ENCODE measurements around a stretch of chr11.

- PRO-cap: no peak
Measured at GRCh38 chr11:77991020-77991454, 3.4 kb downstream of the INTS4 start.

DNA sequence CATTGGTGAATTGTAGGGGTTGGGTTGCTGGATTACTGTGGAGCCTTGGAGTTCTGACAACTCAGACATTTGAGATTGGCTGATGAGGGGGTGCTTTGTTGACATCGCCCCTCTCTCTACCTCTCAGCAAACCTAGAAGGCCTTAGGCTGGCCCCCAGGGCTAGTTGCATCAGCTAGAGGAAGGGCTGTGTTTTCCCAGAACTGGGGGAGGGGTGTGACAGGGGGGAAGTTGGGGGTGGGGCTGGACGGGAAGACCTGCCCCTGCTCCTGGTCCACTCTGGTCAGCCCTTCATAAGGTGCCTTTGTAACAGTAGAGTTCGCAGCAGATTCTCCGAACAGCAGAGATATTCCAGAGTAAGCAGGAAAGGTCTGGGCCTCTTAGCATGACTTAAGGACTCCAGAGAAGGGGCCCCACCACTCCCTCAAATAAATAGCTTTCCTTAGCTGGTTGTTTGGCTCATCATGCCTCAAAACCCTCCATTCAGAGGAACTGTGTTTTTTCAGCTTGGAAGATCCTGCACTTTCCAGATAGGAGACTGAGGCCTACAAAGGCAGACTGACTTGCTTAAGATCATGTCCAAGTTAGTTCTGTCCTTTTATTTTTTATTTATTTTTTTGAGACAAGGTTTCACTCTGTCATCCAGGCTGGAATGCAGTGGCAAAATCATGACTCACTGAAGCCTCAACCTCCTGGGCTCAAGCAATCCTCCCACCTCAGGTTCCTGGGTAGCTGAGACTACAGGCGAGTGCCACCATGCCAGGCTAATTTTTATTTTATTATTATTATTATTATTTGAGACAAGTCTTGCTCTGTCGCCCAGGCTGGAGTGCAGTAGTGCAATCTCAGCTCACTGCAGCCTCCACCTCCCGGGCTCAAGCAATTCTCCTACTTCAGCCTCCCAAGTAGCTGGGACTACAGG lies 12.3 kb upstream of the THRSP start:
- PRO-cap: no peak

- PRO-cap: no peak
Measured at GRCh38 chr11:78168123-78168477, 20.3 kb downstream of the KCTD21 start.

DNA sequence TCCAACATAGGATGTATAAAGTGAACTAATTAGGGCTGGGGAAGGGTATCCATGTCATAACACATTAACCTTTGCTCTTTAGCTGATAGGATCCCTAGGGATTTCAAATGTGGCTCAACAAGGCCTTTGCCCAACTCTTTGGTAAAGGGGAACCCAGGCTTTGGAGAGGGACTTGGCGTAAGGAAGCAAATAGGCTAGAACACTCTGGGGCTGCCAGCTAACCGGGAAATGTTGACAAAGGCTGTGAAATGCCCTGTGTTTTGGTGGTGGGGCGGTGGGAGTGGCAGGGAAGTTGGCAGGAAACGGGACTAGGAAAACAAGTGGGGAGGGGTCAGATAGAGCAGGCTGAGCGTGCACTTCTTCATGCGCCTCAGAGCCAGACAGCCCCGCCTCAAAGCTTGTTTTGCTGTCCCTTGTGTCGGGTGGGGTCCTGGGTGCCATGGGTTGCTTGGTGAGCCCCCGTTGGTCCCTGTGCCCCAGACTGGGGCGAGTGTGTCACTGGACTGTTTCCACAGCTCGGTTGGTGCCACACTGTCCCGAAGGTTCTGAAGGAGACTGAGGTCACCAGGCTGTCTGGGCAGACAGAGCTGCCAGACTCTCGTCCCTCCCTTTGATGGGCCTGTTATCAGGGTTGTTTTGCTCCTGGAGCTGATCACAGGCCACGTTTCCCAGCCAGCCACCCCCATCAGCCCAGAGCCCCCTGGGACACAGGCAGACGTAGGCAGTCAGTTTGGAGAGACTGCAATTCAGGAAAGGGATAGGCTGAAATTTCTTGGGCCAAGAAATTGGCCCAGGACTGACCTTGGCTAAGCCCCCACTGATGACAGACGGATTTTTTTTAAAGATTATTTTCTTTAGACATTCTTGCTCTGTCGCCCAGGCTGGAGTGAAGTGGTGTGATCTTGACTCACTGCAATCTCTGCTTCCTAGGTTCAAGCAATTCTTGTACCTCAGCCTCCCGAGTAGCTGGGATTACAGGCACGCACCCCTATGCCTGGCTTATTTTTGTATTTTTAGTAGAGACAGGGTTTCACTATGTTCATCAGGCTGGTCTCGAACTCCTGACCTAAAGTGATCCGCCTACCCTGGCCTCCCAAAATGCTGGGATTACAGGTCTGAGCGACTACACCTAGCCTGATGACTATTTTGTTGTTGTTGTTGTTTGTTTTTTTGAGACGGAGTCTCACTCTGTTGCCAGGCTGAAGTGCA lies 19.5 kb downstream of the KCTD21 start:
- PRO-cap: unidirectional peak, minus-strand start at position 612 of the sequence; unidirectional peak, minus-strand start at position 690 of the sequence

DNA sequence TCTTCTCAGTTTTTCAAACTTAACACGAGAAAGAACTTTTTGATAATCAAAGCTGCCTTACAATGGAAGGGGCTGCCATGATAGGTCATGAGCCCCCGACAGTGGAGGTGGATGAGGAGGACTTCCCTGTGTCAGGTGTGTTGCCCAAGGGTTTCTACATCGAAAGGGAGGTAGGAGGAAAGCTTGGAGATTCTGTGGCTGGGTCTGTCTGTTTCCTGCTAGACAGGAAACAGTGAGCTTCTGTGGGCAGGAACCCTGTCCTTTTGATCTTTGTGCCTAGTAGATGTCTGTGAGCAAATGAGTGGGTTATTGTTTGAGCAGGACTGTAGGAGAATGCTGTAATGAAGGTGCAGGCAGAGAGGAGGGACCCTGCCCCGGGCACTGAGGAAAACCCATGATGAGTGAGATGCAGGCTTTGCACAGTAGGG lies 13.9 kb downstream of the USP35 start:
- PRO-cap: no peak

DNA sequence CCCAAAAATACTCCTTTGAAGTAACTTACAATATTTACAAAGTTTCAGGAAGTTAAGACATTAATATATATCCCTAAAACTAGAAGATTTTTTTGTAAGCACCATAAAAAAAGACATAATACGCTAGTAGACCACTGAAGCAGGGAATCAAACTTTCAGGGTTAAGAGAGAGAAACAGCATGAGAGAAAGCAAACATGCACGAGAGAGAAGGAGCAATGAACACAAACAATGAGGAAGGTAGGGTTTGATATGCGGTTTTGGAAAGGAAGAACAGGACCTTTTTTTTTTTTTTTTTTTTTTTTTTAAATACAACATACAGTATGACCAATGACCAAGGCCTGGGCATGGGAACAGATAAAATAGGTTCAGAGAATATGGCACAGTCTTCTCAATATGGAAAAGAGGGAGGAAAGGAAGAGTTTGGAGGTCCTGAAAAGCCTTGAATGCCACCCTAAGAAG lies 100.8 kb downstream of the USP35 start:
- PRO-cap: no peak

DNA sequence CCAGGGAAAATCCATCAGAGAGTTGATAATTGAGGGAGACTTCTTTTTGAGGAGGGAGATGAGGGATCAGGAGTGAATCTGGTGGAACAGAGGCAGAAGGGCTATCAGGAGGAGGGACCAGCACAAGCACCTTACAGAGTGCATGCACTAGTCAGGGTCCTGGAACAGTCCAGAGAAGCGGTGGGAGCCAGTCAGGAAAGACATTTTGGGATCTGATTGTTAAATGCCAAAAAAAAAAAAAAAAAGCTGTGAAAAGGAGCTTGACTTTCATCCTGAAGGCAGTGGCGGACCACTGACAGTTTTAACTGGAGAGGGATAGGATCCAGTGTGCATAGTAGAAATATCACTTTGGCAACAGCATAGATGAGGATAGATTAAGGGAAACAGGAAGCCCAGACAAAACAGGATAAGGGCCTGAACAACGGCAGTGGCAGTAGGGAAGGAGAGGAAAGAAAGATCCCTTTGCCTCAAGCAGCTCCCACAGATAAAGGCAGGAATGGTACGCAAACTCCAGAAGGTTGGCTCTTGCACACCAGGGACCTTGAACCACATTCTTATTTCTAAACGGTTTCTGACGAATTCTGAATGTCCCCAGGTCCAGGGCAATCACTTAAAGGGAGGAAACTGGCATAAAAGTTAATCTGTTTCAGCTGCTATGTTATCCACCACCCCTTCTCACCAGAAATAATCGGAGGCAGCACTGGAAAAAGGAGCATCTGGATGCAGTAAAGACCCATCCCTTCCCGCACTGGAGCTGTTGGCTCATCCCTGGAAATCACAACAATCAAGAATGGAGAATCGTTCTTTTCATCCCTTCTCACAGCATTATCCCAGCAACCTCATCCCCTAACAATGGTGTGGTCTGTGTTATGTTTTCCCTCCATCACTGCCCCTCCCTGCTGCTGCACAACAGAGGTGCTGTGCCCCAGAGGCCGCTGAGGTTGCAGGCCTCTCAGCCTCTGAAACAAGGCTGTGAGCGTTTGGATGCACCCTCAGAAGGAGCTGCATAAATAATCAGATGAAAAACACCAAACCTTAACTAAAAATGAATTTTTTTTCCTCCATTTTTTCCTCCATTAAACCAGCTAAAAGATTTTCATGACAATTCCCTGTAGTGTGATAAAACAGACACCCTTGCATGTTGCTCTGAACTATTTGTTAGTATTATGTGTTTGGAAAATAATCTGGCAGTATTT lies 99.1 kb downstream of the GAB2 start:
- PRO-cap: no peak

- PRO-cap: no peak
Measured at GRCh38 chr11:78374862-78375225, 42.8 kb downstream of the GAB2 start.

- PRO-cap: no peak
Measured at GRCh38 chr11:78392711-78393489, 24.7 kb downstream of the GAB2 start.

GRCh38 chr11:78560641-78561282 lies 13.9 kb downstream of the NARS2 start:
- PRO-cap: unidirectional peak, plus-strand start at chr11:78561039

DNA sequence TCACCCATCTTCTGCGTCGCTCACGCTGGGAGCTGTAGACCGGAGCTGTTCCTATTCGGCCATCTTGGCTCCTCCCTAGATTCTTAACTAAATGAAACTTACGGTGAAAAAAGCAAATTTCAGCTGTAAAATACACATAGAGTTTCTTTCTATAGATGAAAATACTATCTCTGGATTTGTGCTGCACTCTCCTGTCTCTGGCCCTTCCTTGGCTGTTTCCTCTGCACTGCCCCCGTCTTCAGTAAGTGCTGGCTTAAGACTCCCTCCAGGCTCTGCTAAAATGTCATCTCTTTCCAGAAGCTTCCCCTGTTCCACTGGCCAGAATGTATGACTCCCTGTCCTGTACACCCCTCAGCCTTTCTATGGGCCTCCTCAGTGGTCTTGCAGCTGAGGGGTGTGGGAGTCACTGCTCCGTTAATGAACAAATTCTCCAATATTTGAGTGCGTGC lies 109.1 kb upstream of the NARS2 start:
- PRO-cap: no peak

GRCh38 chr11:78801100-78801802 lies 226.6 kb upstream of the NARS2 start:
- PRO-cap: bidirectional peak, plus-strand start at chr11:78801457, minus-strand start at chr11:78801322

- PRO-cap: no peak
Measured at GRCh38 chr11:79655696-79656165, 214.9 kb upstream of the TENM4 start.

GRCh38 chr11:81709802-81710039 lies 1023.9 kb downstream of the FAM181B start:
- PRO-cap: no peak

DNA sequence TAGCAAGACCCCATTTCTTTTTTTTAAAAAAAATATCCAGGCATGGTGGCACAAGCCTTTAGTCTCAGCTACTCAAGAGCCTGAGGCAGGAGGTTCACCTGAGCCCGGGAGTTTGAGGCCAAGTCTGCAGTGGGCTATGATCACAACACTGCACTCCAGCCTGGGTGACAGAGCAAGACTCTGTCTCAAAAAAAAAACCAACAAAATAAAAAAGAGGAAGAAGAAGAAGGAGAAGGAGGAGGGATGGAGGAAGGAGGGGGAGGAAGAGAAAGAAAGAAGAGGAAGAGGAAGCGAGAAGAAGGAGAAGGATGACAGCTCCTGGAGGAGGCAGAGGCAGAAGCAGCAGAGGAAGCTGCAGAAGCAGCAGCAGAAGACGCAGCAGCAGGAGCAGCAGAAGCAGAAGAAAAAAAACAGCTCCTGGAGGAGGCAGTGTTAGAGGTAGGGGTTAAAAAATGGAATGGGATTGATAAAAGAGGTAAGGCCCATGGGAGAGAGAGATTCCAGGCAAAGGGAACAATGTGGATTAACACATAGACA lies 11.0 kb downstream of the PRCP start:
- PRO-cap: unidirectional peak, plus-strand start at position 336 of the sequence; unidirectional peak, plus-strand start at position 357 of the sequence

- PRO-cap: bidirectional peak, plus-strand start at chr11:83034104, minus-strand start at chr11:83034079
Measured at GRCh38 chr11:83033865-83034751, 37.6 kb downstream of the RAB30 start.

DNA sequence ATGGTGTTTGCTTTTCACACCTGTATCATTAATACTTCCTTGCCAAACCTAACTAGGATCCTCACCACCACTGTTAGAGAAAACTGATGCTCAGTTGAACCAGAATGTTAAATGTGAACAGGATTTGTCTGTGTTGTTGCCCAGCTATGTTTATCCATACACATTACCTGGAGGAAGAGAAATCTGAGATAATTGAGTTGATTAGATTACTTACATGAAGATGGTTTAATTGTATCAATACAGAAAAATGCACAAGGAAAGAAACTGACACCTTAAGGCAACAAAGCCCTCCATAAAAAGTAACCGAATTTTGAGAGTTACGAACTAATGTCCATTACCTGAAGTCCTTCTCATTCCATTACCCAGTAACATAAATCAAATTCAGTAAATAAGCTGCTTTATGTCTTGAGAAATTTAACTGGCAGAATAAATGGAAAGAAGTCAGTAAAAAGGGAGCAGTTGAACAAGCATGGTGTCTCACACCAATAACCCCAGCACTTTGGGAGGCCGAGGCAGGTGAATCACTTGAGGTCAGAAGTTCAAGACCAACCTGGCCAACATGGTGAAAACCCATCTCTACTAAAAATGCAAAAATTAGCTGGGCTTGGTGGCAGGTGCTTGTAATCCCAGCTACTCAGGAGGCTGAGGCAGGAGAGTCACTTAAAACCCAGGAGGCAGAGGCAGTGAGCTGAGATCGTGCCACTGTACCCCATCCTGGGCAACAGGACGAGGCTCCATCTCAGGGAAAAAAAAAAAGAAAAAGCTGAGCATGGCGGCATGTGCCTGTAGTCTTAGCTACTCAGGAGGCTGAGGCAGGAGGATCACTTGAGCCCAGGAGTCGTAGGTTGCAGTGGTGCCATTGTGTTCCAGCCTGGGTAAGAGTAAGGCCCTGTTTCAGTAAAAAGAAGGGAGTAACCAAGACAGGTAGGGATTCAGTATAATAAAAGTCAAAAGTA lies 7.7 kb upstream of the RAB30 start:
- PRO-cap: no peak

DNA sequence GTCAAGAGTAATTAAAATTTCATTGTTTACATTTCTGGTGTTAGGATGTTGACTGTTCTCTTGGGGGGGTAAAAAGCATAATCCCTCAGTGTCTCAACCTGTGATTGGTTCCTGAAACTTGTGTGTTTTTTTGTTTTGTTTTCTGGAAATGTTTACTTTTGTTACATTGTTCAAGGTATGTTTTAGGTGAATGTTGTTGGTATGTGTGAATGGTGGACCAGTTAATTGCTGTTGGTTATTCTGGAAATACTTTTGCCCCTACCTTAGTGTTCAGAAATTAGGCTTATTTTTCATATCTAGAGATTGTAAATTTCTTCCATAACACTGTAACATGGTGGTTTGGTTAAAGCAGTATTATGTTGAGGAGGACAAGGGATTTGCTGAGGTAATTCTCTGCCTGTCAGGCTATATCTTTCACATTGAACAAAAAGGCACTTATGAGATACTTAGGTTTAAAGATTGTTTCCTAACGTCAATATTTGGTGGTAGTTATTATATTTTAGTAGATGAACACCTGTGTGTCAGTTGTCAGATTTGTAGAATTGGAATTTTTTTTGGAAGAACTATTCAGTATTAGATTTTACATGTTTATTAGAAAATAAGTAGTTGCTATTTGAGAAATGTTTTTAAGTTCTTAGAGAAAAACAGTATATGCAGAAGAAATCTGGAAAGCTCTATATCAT lies 5.0 kb downstream of the PCF11 start:
- PRO-cap: no peak

GRCh38 chr11:83191893-83192610 lies 1.5 kb upstream of the ANKRD42 start:
- PRO-cap: no peak

GRCh38 chr11:83411256-83411638 lies 125.1 kb upstream of the CCDC90B start:
- PRO-cap: no peak

All from sciatic nerve (tissue), 1 donor.